SK-N-SH (cell line): Measurements from ENCODE around the genes UBXN11, ZNF683, SFN and GPN2.

DNA sequence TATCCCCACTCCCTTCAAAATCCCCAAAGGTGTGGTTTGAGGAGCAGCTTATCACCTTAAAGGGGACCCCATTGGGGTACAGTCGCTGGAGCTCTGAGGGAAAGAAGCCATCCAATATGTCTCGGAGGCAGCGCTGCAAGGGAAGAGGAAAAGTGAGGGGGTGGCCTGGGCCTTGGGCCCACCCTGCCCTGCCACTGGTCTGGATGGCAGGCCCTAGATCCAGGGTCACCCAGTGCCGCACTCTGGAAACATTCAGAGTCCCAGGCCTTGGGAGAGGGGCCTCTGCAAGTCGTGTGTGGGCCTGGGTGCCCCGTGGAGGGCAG is 5.5 kb downstream of the SH3BGRL3 start:
- RRBS, result no CpG with 5 or more reads among the region's 6 CpGs
CAGE:
- cytosol, long polyA plus RNA, result no peak
- long polyA plus RNA, result no peak
- nucleus, long polyA plus RNA, result no peak

- RRBS, result no CpG with 5 or more reads among the region's 37 CpGs
CAGE:
- cytosol, long polyA plus RNA, result no peak
- long polyA plus RNA, result start-site peak on the minus strand at chr1:26306619-26306636, 91 and 306 reads in 2 replicates
- nucleus, long polyA plus RNA, result start-site peak on the minus strand at chr1:26306619-26306638, 1,010 and 785 reads in 2 replicates
These were observed at the start of gene UBXN11 for GRCh38 chr1:26306503-26307405. TSS of gene UBXN11 (minus strand) at chr1:26306636.

- RRBS, result 73% methylated on average over 7 of the region's 14 CpGs
CAGE:
- cytosol, long polyA plus RNA, result no peak
- long polyA plus RNA, result no peak
- nucleus, long polyA plus RNA, result no peak
These were observed 3.2 kb upstream of the CRYBG2 start for GRCh38 chr1:26357082-26357657.

- RRBS, result no CpG with 5 or more reads among the region's 3 CpGs
CAGE:
- cytosol, long polyA plus RNA, result no peak
- long polyA plus RNA, result no peak
- nucleus, long polyA plus RNA, result no peak
These were observed at the start of gene ZNF683 for GRCh38 chr1:26372669-26373106. TSS of gene ZNF683 (minus strand) at chr1:26372750.

GRCh38 chr1:26476860-26477841 is 4.9 kb downstream of the HMGN2 start:
- RRBS, result no CpG with 5 or more reads among the region's 11 CpGs
CAGE:
- cytosol, long polyA plus RNA, result no peak
- long polyA plus RNA, result no peak
- nucleus, long polyA plus RNA, result no peak

DNA sequence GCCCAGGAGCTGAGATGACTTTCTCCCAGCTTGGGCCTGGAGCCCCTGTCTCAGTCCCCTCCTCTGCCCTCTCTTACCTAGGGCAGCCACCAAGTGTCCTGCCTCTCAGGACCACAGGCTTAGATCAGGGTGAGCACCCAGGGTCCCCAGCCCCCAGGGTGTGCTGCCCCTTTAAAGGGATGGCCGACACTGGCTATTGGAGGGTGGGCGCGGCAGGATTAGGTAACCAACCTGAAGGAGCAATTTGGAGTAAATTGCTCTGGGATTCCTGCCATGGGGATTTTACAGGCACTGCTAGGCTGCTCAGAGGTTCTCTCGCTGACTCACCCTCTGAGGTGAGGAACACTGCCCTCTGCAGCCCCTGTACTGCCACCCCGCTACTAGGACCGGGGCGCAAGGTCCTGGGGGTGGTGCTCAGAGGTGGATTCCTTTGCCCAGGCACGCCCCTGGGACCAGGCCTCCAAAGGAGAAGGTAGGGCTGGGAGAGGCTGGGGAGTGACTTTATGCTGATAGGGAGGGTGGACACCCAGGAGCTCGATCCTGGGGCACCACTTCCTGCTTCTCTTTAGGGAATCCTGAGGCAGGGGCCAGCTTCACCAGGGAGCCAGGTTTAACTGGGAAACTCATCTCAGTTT is 1.5 kb downstream of the RPS6KA1 start:
- RRBS, result no CpG with 5 or more reads among the region's 9 CpGs
CAGE:
- cytosol, long polyA plus RNA, result no peak
- long polyA plus RNA, result no peak
- nucleus, long polyA plus RNA, result no peak

DNA sequence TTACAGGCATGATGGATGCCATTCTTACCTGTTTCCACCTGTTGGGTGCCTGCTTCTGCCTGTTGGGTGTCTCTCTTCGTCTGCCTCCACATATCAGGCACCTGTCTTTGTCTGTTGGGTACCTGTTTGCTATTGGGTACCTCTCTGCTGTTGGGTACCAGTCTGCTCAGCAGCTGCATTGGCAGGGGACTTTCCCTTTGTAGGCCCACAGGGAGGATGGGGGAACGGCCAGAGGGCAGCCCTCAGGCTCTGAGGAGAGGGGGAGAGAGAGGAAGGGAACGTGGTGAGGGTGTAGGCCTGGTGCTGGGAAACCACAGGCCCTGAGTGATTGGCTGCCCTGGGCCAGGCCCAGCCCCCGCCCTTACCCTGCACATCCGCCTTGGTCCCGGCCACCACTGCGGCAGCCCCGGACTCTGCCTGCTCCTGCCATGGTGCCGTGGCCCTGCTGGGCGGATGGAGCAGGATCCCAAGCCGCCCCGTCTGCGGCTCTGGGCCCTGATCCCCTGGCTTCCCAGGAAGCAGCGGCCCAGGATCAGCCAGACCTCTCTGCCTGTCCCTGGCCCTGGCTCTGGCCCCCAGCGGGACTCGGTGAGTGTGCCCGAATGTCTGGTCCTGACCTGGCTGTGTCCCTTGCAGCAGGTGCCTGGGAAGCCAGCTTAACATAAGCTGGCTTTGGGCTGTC is 16.0 kb downstream of the RPS6KA1 start:
- RRBS, result no CpG with 5 or more reads among the region's 17 CpGs
CAGE:
- cytosol, long polyA plus RNA, result no peak
- long polyA plus RNA, result no peak
- nucleus, long polyA plus RNA, result no peak

DNA sequence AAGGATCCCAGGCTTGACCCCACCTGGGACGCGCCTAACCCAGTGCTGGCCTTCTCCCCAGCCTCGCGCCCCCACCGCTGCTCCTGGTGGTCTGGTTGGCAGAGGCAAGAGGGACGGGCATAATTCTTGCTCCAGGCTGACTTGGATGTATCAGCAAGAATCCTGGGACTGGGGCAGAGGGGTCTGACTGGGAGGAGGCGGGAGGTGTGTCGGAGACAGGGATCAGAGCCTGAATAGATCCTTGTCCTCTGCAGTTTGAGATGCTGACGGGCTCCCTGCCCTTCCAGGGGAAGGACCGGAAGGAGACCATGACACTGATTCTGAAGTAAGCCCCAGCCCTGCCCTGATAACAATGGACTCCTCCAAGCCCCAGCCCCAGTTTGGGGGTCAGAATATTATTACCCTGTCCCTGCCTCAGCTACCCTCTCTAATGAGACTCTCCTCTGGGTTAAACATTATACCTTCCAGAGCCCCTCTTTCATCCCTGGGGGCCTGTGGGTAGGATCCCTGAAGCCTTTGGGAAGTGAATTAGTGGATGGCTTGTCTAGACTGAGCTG is 25.4 kb downstream of the RPS6KA1 start:
- RRBS, result no CpG with 5 or more reads among the region's 10 CpGs
CAGE:
- cytosol, long polyA plus RNA, result no peak
- long polyA plus RNA, result no peak
- nucleus, long polyA plus RNA, result no peak

DNA sequence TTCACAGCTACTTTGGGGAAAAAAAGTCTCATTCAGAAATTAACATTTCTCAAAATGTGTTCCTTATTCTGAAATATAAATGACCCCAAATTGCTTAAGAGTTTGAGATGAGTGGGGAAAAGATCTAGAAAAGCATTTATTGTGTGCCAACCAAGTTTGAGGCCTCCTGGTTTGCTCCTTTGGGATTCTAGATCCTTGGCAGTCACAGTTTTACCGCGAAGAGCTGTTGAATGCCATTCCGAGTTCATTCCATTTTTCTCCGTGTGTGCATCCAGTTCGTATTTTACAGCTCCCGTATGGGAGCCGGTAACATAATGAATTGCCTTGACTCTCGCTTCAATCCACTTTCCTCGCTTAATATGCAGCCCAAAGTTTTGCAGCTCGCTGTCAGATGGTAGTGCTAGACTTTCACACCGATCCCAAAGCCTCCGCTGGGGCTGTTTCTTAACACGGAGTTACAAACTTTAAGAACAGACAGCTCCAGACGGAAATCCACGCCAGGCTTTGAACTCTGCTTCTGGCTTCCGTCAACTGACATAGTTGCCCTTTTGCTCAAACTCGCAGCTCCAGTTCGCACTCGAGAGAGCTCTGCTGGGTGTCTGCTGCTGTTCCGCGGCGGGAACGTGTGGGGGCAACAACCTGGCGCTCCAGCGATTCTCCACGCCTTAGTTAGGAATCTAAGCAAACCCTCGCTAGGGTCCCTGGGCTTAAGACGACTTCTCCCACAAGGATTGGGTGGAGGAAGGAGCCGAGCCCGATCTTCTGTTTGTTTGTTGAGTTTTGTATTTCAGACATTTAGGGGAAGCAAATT is 3.6 kb upstream of the ARID1A start:
- RRBS, result no CpG with 5 or more reads among the region's 30 CpGs
CAGE:
- cytosol, long polyA plus RNA, result no peak
- long polyA plus RNA, result no peak
- nucleus, long polyA plus RNA, result no peak

DNA sequence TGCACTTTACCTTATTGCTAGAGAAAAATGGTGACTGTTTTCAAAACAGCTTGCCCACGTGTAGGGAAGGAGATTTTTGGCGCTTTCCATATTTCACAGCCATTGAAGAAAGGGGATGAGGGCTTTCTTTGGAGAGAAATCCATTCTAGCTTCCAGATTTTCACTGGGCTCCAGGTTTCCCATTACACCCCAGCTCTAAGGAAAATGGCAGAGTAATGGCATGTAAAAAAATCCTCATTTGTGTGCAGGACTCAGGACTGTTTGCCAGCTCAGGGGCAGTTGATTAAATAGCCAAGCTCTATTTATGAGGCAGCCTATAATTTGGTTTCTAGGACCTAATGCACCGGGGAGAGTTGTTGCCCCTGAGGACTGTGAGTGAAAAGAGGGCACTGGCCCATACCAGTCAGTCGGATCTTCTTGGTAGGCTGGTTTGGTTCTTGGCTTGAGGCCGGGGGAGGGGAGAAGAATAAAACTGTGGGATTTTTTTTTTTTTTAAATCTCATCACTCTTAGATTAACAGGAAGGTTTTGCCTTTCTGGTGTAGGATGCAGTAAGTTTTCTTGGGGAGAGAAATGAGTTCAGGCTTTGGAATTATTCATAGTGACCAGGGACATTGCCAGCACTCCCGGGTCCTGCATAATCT is 2.1 kb upstream of the ARID1A start:
- RRBS, result 89% methylated on average over 2 of the region's 6 CpGs
CAGE:
- cytosol, long polyA plus RNA, result no peak
- long polyA plus RNA, result no peak
- nucleus, long polyA plus RNA, result no peak

DNA sequence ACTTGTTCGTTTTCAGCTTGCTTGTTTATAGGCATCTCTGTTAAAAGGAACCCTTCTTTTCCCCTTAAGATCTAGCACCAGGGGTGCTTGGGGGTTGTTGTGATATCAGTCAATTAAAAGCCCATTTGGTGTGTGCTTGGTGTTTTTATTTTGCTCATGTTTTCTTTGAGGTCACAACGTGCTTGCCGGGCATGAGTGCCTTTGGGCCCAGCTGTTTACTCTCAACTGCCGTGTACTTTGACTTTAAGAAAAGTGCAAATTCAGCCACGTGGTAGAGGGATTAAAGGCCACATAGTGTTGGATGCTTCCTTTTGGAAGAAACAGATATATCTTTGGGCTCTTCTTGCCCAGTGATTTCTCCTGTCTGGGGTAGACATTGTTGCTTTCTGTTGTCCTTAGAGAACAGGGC is 10.5 kb downstream of the ARID1A start:
- RRBS, result no CpG with 5 or more reads among the region's 5 CpGs
CAGE:
- cytosol, long polyA plus RNA, result no peak
- long polyA plus RNA, result no peak
- nucleus, long polyA plus RNA, result no peak

DNA sequence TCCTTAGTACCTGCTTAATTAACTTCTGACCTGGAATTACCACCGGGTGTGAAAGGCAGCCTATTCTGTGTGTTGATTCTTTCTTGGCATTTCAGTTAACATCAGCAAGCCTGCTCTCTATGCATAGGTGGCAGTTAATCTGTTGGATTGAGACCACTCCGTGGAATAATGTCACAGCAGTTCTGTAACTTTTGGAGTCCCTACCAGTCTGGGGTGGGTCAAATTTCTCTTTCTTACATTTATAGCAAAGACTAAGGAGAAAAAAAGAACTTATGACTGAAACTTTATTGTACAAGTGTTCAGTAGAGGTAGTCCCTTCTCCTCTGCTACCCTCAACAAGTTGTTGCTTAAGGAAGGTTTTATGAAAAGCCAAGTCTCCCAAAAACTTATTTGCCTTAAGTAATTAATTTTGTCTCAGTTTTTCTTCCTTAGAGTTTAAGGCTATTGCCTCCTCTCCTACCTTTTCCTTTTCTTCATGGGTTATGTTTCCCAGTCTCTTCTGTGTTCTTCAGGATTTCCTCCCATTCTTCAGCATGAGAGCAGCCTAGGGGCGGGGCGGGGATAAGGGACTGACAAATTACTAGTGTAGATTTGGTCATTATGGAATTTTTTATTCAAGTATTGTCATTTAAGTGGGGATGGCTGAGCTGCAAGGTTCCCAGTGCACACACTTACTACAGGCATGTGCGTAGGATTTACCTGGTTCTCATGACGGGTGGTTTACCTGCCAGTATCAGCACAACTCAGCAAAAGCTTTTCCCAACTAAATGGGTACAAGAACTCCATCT is 35.4 kb upstream of the PIGV start:
- RRBS, result no CpG with 5 or more reads among the region's 6 CpGs
CAGE:
- cytosol, long polyA plus RNA, result no peak
- long polyA plus RNA, result no peak
- nucleus, long polyA plus RNA, result no peak

- RRBS, result no CpG with 5 or more reads among the region's 6 CpGs
CAGE:
- cytosol, long polyA plus RNA, result no peak
- long polyA plus RNA, result no peak
- nucleus, long polyA plus RNA, result no peak
These were observed 1.7 kb upstream of the PIGV start for GRCh38 chr1:26785726-26786841.

DNA sequence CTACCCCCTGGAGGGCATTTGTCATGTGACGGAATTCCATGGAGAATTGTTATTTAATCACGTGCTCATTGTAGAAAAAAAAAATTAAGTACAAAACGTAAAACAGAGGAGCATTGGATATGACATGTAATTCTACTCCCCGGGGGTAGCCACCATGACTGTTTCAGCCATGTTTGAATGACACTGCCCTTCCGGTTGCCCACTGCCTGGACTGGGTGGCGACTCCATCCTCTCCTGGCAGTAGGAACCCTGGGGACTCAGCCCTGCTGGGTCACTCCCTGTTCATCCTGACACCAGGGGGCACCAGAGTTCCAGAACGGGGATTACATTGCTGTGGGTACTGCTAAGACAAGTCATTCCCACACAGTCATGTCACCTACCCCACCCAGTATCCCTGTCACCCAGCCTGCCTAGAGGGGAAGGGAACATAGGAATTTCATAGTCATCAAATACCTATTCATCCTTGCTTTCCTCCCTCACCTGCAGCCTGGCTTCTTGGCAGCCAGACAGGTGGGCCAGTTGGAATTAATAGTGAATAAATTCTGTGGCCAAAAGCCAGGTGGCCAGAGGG is 9.9 kb upstream of the SFN start:
- RRBS, result 13% methylated on average over 1 of the region's 7 CpGs
CAGE:
- cytosol, long polyA plus RNA, result no peak
- long polyA plus RNA, result no peak
- nucleus, long polyA plus RNA, result no peak

GRCh38 chr1:26854007-26854746 is 8.8 kb upstream of the SFN start:
- RRBS, result no CpG with 5 or more reads among the region's 5 CpGs
CAGE:
- cytosol, long polyA plus RNA, result no peak
- long polyA plus RNA, result no peak
- nucleus, long polyA plus RNA, result no peak

GRCh38 chr1:26863098-26863402 is at the start of gene SFN:
TSS of gene SFN (plus strand) at chr1:26863149.
- RRBS, result no CpG with 5 or more reads among the region's 13 CpGs
CAGE:
- cytosol, long polyA plus RNA, result no peak
- long polyA plus RNA, result no peak
- nucleus, long polyA plus RNA, result no peak

DNA sequence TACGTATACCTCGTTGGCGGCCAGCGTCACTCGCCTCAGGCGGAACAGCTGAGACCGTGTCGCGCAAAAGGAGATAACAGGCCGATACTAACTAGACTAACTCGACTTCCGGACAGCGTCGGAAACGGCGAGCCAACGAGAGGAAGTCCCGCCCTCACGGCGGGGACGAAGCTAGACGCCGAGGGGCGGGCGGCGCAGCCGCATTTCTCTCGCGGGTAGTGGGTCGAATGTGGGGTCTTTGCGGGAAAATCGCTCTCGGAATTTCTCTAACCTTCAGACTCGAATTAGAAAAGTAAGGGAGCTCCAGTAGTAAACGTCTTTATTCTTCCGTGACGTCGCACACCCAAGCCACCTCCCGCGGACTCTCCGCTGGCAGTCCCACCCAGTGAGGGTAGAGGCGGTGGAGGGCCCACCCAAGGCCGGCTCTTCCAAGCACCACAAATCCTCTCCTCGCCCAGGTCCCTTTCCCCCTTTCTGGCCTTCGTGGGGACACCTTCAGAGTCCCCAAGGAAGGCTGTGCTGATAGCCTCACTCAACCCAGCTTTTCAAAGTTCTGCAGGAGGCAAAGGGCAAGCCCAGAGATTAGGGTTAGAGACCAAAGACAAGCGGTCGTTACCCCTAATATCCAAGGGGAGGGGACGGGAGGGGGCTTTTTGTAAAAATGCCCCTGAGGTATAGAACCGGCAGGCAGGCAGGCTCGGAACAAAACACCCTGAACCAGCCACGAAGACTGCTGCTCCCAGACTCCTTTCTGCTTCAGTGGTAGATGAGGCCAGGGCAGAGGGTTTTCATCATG is at the start of gene GPN2:
Gene GPN2, minus strand, starts transcription at position 98 of the 796 bp plus-strand sequence.
- RRBS, result no CpG with 5 or more reads among the region's 51 CpGs
CAGE:
- cytosol, long polyA plus RNA, result no peak
- long polyA plus RNA, result no peak
- nucleus, long polyA plus RNA, result no peak

DNA sequence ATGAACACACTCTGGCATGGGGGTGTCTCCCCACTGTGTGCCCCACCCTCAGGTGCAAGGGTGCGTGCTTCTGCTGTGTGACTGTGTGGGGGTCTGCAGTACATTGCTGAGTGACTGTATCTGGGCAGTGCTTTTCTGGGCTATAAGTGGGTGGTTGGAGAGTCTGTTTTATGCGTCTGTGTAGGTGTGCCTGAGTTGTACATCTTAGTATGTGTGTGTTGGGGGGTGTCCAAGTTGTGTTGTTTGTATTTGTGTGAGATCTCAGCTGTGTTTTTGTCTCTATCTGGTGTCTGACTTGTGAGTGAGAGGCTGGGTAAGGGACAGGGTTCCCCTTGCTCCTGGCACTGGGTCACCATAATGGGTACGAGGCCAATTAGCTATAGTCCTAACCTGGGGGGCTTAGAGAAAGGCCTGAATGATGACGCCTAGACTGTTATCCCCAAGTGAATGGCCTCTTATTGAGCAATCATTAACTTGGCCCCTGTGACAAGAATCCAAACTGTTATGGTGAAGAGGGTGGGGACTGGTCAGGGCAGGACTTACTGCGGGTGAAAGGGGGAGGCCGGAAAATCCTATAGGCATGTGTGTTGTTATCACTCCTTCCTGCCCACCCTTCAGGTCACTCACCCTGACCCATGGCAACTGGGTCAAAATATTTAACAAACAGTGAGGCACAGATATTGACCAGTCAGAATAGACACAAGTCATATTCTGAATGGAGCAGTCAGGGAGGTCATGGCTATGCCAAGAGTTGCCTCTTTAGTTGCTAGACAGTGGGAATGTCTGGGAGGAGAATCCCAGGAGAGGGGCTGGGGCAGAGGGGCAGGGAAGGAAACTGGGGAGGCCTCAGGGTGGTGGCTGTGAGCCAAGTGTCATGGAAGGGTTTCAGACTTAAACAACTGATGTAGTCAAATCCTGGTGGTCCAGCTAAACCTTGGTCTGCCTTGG is 3.4 kb downstream of the NR0B2 start:
- RRBS, result no CpG with 5 or more reads among the region's 6 CpGs
CAGE:
- cytosol, long polyA plus RNA, result no peak
- long polyA plus RNA, result no peak
- nucleus, long polyA plus RNA, result no peak

DNA sequence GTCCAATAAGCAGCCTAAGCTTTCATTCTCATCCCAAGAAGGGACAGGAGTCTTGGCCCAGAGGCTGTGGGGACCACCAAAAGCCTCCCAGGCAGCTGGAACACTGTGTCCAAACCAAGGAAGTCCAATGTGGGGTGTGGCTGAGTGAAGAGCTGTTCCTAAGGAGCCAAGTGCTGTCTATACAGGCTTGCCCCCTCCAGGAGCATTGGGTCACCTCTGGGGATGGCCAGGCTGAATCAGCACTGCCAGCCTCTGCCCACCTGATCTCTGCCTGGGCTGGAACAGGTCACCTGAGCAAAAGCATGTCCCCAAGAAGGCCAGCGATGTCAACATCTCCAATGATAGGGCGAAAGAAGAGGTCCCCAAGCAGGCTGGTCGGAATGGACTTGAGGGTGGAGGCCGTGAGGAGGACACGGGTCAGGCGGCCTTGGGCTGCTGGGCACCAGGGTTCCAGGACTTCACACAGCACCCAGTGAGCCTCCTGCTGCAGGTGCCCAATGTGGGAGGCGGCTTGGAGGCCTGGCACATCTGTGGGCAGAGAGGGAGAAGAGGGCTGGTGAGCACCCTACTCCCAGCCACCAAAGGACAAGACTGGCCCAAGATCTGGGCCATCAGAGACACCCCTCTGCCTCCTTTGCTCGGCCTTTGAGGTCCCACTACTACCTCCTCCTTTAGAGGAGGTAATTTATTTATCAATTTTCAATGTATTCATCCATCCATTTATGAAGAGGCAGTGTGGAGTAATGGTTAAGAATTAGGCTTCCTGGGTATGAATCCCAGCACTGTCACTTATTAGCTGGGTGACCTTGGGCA is 2.0 kb downstream of the NR0B2 start:
- RRBS, result no CpG with 5 or more reads among the region's 8 CpGs
CAGE:
- cytosol, long polyA plus RNA, result no peak
- long polyA plus RNA, result no peak
- nucleus, long polyA plus RNA, result no peak

DNA sequence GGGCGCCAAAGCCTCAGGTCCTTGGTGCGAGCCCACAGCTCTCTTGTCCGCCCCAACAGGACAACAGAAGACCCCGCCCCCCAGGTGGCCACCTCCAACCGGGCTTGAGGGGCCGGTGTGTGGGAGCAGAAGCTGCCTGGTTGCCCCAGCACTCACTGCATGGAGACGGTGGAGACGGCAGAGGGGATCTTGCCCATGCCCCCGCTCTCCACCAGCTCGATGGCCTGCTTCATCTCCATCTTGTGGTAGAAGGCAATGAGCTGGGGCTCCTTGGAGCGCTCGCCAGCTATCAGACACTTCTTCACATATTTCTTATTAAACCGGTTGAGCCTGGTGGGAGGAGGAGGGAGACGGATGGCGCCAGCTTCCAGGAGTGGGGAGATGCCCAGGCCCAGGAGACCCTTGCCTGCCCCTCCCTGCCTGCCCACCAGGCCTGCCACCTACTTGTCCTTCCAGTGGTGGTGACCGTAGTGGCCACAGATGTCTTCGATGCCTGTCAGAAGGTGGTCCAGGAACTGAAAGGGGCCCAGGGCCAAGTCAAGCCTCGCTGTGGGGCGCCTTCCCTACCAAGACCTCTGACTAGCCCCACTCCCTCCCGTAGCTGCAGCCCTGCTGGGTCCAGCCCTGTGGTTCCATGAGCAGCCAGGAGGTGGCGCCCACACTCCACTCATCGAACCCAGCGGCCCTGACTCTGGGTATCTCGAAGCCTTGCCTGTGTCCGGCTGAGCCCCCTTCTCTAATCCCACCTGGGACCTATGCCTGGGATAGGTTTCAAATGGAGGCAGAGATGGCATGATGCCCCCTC is 52.5 kb downstream of the SLC9A1 start:
- RRBS, result no CpG with 5 or more reads among the region's 25 CpGs
CAGE:
- cytosol, long polyA plus RNA, result no peak
- long polyA plus RNA, result no peak
- nucleus, long polyA plus RNA, result no peak